HL-60 (cell line): ENCODE measurements around the genes RBM7, BUD13 and APOA4.

GRCh38 chr11:114252450-114253404 is 43.5 kb upstream of the NNMT start:
- RRBS, result no CpG with 5 or more reads among the region's 20 CpGs

DNA sequence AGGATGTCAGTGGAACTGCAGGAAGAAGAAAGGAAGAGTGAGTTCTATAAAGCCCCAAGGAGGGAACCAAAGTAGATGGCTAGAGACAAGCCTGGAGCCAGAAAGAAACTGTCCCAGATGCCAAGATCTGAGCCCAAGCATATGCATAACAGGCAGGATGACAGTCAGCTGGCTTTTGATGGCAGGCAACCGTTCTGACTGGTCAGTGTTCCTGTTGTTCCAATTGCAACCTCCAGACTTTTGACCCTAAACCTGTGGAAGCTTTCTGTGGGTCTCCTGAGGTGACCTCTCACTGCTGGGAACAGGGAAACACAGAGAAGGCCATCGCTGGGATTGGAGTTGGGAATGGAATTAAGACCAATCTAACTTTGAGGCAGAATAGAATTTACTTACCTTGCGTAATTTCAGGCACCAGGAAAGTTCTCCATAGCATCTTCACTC is 21.6 kb upstream of the NNMT start:
- RRBS, result no CpG with 5 or more reads among the region's 3 CpGs

GRCh38 chr11:114291184-114292212 is 4.7 kb upstream of the NNMT start:
- RRBS, result no CpG with 5 or more reads among the region's 6 CpGs

- RRBS, result no CpG with 5 or more reads among the region's 4 CpGs
Measured at GRCh38 chr11:114318290-114318753, 22.1 kb downstream of the NNMT start.

GRCh38 chr11:114400275-114401214 is at the start of gene RBM7:
TSS of gene RBM7 (plus strand) at chr11:114400666.
- RRBS, result 8% methylated on average over 1 of the region's 65 CpGs

DNA sequence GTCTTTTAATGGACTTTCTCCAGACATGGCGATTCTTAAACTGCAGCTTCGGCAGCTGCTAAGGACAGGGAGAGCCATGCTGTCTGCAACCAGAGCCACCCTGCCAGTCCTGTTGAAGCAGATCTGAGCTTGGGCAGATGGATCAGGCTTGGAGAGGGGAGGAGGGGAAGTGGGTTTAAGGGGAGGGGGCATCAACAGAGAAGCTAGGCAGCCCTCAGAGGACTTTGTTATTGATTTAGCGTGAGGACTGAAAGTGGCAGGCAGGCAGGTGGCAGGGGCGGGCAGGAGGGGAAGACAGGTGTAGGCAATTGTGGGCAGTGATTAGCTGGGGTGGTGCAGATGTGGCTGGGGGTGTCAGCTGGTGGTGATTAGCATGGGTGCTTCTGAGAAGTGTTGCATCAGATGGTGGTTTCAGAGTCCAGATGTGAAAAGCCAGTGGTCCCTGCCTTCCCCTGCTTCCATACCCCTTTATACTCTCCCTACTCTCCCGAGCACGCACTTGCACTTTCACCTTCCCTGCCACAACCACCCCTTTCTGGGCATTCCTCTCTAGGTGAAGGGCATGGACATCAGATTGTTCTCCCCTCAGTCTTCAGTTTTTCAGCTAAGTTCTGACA is 435.5 kb upstream of the CADM1 start:
- RRBS, result no CpG with 5 or more reads among the region's 6 CpGs

- RRBS, result no CpG with 5 or more reads among the region's 4 CpGs
Measured at GRCh38 chr11:116147719-116148046, 625.1 kb downstream of the BUD13 start.

DNA sequence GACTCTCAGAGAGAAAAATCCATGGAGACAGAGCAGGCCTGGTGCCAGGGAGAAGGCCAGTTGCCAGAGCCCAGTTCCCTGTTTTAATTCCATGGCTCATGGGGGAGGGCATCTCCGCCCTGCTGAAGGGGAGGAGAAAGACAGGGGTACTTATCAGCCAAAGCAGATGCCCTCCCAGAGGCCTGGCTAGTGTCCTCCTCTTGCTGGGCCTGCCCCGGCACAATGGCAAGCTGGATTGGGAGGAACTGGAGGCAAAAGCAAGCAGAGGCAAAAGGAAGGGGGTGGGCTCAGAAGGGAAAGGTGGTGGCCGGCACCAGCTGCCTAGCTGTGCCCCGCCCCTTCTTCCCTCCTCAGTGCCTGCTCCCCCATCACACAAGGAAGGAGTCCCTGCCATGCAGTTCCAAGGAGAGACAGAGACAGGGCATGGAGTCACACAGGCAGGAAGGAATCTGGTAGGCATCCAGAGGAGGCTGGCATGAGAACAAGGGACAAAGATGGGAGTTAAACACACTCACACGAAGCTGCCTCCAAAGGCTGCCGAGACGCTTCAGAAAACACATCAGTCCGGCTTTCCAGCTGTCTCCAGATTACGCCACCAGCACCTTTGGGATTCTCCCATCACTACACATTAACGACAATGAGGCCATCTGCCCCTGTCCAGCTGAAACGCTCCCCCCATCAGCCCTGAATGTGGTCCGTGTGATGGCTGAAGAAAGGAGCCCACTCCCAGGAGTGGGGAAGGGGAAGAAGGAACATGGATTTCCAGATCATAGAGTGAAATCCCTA is 591.7 kb downstream of the BUD13 start:
- RRBS, result 27% methylated on average over 2 of the region's 12 CpGs

DNA sequence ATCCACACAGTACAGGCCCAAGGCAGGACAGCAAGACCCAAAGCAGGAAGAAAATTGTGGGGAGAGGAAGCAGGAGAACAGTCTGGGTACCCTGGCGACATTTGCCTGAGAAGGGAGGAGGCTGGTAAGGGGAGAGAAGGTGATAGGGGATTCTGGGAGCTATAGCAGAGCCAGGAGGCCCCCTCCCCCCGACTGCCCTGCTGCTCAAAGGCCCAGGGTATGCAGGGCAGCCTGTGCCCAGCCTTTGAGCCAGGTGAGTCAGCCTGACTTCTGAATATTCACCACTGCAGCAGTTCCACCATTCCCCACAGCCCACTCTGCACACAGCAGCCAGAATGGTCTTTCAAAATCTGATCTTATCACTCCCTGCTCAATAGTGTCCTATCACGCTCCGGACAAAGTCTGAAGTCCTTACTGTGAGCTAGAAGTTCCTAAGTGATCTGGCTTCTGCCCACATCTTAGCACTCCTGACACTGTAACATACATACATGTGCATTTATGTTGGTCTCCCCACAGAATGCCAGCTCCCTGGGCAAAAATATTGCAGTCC is 111.8 kb downstream of the BUD13 start:
- RRBS, result no CpG with 5 or more reads among the region's 4 CpGs

DNA sequence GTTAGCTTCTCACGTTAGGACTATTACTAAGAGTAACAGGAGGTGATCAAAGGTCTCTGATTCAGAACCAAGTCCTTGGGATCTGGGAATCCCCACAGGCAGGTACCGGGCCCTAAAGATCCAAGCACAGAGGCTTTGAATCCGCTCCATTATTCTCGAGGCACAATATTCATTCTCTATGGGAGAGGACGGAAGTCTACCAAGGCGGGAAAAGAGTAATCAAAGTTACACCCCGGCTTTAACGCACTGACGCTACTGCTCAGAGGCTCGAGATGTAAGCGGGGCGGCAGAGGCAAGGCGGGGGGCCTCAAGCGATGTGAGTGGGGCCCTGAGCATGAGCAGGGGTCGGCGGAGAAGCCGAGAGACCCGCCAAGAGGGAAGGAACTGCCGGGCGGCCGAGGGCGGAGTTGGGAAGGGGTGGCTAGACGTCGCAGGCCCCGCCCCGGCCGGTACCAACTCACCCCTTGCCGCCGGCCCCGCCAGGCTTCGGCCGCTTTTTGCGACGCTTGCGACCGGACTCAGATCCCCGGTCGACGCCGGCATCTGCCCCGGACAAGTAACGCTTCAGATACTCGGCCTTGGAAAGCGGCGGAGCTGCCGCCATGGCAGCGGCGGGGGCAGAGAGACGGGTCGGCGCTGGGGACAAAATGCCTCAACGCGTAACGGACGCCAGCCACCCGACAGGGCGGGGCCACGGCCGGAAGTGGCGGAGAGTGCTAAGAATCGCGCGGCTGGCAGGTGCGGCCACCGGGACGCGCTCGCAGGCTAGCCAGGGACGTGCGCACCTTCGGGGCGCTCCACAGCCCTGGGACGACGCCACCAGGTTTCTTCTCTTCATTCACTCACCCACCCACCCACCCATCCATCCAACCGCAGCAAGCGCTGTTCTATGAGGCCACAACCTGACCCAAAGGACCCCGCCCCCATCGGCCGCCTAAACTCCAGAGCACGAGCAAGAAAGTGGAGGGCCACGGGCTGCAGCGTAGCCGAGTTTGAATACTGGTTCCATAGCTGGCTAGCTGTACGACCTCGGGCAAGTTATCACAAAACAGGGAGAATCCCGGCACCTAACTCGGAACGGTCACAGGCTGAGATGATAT is at the start of gene BUD13:
TSS of gene BUD13 (minus strand) at position 627 of the 1,100 bp plus-strand sequence.
- RRBS, result 3% methylated on average over 25 of the region's 88 CpGs

DNA sequence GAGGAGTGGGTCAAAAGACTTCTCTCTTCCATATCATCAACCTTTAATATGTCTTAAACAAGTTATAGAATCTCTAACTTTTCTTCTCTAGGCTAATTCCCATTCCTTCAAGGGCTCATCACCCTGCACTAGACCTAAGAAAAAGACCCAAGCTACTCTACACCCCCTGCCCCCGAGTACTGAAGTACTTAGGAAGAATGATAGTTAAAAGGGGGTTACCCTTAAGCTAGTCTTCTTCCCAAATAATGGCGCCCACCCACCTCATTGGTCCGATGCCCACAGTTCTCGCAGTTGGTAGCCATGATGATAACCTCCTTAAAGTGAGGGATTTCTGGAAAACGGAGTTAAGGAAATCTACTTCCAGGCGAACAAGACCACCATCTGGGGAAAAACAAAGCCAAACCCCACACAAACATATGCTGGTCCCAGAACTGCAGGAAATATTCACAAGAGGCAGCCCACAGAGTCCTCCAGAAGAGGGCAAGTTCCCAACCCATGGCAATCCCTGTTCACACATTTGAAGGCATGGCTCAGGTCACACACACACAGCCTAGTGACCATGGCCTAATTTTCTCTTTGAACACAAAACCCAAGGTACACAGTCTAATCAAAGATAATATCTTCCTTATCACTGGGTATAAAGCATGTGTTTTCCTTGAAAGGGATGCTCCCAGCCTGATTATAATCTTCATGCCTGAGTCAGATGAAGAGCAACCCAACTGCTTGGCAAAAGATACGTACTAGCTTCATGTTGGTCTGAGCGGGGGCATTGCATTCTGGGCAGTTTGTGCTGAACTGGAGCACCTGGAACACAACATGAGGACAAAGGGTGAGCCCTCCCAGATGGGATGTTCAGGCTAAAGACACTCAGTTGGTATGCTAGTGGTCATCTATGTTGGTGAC is 3.5 kb downstream of the ZPR1 start:
- RRBS, result no CpG with 5 or more reads among the region's 8 CpGs

GRCh38 chr11:116808738-116809272 is 14.3 kb downstream of the APOA4 start:
- RRBS, result no CpG with 5 or more reads among the region's 9 CpGs

DNA sequence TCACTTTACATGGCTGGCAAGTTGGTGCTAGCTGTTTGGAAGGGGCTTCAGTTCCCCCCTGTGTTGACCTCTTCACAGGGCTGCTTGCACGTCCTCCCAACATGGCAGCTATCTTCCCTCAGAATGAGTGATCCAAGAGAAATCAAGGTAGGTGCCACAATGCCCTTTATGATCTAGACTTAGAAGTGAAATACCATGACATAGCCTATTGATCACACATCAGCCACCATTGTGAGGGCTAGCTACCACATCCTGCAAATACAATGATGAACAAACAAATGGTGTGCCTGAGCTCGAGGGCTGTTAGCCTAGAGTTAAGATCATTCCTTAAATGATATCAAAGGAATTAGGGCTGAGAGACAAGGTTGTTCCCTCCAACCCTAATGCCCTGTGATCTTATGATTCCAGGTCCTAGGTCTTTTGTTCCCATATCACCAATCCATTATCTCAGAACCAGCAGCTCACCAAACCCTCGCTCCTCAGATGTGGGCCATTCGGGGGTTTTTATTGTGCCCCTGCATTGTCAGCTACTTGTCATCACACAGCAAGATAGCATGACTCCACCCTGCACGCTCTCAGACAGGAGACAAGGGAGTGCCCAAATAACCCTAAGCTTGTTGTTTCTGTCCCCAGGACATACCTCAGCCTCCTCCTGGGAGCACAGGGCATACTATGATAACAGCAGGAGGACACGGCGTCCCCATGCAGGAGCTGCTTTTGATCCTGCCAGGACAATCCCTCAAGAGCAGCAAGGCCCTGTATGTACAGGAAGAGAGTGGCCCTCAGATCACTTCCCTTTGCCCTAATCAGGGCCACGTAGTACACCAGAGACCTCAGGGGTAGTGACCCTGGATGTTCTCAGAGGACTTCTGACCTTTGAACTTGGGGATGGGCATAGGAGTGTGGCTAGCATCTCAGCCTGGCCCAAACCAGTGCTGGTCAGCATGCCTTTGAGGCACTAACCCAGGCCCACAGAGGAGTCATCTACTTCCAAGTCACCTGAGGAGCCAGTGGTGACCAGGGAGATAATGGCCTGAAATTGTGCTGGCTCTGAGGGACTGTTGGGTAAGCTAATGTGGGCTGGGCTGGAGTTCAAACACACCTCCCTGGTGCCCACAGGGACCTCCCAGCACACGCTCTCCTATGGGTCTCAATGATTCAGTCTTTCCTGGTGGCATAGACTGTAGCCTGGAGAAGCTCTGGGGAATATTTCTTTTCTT is 9.4 kb downstream of the APOA4 start:
- RRBS, result no CpG with 5 or more reads among the region's 9 CpGs

DNA sequence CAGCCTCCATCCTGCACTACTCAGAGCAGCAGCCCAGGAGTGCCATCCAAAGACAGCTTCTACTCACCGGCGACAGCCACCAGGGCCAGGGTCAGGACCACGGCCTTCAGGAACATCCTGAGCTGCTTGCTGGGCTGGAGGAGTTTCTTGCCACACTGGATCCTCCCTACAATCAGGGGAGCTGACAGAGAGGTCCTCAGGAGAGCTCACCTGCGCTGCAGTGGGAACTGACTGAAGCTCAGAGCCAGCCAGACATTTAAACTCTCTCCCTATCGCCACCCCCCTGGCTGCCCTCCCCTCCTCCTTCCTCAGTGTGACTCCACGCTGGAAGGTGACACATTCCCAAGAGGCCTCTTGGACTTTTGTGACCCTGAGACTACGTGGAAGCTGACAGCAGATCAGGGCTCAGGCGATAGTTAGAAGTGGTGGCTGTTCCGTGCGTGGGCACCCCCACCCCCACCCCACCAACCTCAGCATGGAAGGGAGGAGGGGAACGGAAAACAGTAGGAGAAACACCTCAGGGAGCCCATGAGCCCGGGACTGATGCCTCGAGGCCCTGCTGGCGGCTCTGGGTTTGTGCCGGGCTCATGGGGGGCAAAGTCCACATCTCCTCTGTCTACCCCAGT is at the start of gene APOA4:
TSS of gene APOA4 (minus strand) at position 229 of the 626 bp plus-strand sequence.
- RRBS, result 79% methylated on average over 4 of the region's 15 CpGs

DNA sequence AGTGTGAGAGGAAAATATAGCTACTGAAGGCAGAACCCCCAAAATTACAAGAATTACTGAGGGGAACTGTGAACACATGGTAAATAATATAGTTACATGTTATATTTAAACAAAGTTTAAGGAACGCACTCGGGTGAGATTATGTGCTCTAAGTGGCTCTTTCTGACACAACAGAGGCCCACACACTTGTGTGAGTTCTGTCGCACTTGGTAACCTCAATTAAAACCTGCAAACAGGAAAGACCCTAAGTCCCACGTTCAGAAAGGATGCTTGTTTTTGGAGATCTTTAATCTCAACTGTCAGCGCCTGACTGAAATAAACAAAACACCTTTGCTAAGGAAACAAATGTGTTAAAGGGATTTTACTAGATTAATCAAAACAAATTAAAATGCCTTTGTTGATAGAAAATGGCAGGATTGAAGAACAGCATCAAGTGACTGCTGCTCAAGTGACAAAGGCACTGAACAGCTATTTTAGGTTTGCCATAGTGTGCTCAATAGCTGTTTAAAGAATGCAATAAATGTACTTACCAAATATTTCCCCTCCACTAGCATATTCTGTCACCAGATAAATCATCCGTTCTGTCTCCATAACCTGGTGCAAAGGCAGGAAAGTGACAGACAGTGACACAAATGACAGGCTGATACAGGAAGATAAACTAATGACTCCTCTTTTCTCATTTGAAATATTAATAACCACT is 116.2 kb upstream of the APOA1 start:
- RRBS, result no CpG with 5 or more reads among the region's 6 CpGs

GRCh38 chr11:117001872-117002600 is 96.2 kb downstream of the SIK3 start:
- RRBS, result no CpG with 5 or more reads among the region's 4 CpGs

- RRBS, result no CpG with 5 or more reads among the region's 5 CpGs
Measured at GRCh38 chr11:117013302-117013732, 84.9 kb downstream of the SIK3 start.

- RRBS, result no CpG with 5 or more reads among the region's 6 CpGs
Measured at GRCh38 chr11:117020786-117021719, 77.2 kb downstream of the SIK3 start.

DNA sequence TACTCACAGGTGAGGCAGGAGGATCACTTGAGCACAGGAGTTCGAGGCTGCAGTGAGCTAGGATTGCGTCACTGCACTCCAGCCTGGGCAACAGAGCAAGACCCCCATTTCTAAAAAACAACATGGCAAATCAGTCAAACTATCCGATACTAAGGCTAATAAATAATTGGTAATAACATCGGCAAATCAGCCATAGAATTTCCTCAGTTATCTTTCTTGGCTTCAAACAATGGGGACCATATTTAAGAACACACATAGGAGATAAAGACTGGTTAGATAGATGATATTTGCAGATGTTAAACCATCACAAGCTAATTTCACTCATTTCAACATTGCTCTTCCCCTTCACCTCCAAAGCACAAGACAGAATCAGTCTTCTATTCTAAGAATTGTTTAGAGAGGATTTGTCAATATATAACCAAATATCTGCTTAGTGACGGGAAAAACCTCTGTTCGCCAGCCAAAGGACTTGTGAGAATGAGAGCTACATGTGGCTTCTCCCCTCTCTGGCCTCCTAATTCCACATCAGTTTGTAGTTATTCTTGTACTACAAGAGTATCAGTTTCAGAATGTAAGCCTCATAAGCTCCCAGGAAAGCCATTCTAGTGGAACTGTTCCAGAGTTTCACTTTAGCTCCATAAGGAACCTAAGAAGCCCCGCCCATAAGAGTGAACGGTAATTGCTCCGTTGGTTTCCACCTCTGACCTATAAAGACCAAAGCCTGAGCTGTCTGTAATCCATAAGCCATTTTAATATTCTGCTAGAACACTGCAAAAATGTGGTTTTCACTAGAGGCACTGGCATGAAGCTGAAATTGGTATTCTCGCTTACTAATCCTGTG is 53.2 kb downstream of the SIK3 start:
- RRBS, result no CpG with 5 or more reads among the region's 10 CpGs

GRCh38 chr11:117082690-117083523 is 15.3 kb downstream of the SIK3 start:
- RRBS, result no CpG with 5 or more reads among the region's 7 CpGs